Hair follicular keratinocyte (primary cell): ENCODE data around the genes CACNG4, PITPNC1, KPNA2 and AMZ2.

DNA sequence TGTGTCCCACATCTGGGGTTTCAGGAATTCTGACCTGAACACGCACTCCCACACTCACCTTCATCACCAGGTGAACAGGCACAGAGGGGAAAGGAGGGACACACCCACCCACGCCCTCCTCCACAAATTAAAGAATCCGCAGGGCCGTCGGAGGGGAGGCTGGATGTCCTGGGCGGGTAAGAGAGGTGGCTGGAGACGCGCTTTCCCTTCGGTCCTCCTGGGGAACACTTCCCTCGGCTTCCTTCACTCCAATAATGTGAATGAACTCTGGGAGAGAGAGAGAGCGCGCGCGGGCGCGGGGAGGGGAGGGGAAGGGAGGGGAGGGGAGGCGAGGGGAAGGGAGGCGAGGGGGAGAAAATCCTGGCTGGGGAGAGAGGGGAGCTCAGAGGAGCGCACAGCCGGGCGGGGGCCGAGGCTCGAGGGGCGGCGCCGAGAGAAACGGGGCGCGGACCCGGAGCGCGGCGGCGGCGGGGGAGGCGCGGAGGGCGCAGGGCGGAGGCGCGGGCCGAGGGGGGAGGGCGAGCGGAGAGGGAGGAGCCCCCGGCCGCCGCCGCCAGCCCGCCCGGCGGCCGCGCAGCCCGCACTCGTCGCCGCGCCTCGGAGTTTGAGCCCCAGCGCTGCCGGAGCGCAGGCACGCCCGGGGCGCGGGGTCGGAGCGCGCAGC, at the start of gene CACNG4:
Gene CACNG4 (plus strand): TSS at position 583 of the 664 bp plus-strand sequence.
- RAMPAGE, long total RNA = no peak

GRCh38 chr17:67260106-67260994, 15.4 kb upstream of the HELZ start:
- RAMPAGE, long total RNA = no peak

GRCh38 chr17:67377117-67378101, at the start of gene PITPNC1:
TSS of gene PITPNC1 (plus strand) at chr17:67377281.
- RAMPAGE, long total RNA = no peak

GRCh38 chr17:67422774-67423349, 45.8 kb downstream of the PITPNC1 start:
- RAMPAGE, long total RNA = no peak

GRCh38 chr17:67423695-67424292, 46.7 kb downstream of the PITPNC1 start:
- RAMPAGE, long total RNA = no peak

- RAMPAGE, long total RNA = no peak
These were observed 101.1 kb downstream of the PITPNC1 start for GRCh38 chr17:67478124-67478727.

- RAMPAGE, long total RNA = no peak
These were observed 143.2 kb upstream of the NOL11 start for GRCh38 chr17:67574252-67575174.

DNA sequence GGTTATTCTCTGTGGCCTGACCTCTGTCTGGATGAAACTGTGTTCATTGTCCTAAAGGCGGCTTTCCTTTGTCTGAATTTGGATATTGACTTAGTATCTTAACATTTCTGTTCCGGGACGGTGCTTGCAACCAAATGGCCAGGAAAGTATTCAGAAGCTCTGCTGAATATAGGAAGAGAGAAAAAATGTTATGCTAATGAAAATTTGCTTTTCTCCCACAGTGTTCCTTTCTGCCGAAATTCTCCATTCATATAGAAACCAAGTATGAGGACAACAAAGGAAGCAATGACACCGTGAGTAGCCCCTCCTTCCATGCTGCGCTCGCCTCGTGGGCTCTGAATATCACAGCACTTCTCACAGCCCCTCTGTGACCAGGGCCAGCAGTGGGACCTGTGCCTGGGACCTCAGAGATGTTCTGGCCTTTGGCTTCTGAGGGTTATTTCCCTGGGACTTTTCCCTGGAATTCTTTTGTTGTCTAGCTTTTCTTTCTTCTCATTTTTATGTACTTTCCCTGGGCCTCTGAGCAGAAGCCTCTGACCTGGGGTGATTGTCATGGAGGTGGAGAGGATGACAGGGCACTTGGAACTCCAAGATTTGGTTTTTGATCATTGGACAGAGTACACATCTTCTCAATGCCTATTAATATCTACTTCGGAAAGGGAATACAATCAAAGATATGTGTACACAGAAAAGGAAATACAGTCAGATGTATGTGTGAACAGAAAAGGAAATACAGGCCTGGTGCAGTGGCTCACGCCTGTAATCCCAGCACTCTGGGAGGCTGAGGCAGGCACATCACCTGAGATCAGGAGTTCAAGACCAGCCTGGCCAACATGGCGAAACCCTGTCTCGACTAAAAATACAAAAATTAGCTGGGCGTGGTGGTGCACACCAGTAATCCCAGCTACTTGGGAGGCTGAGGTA, 139.5 kb upstream of the NOL11 start:
- RAMPAGE, long total RNA = no peak

GRCh38 chr17:67634028-67634329, 83.8 kb upstream of the NOL11 start:
- RAMPAGE, long total RNA = no peak

DNA sequence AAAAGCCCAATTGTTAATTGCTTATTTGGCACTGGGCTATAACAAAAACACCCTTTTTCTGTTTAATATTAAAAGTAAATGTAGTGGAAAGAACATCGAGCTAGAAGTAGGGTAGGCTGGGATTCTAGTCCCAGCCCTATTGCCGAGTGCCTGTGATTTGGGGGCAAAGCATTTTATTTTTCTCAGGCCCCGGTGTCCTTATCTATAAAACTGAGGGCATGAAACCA, 60.4 kb upstream of the NOL11 start:
- RAMPAGE, long total RNA = no peak

DNA sequence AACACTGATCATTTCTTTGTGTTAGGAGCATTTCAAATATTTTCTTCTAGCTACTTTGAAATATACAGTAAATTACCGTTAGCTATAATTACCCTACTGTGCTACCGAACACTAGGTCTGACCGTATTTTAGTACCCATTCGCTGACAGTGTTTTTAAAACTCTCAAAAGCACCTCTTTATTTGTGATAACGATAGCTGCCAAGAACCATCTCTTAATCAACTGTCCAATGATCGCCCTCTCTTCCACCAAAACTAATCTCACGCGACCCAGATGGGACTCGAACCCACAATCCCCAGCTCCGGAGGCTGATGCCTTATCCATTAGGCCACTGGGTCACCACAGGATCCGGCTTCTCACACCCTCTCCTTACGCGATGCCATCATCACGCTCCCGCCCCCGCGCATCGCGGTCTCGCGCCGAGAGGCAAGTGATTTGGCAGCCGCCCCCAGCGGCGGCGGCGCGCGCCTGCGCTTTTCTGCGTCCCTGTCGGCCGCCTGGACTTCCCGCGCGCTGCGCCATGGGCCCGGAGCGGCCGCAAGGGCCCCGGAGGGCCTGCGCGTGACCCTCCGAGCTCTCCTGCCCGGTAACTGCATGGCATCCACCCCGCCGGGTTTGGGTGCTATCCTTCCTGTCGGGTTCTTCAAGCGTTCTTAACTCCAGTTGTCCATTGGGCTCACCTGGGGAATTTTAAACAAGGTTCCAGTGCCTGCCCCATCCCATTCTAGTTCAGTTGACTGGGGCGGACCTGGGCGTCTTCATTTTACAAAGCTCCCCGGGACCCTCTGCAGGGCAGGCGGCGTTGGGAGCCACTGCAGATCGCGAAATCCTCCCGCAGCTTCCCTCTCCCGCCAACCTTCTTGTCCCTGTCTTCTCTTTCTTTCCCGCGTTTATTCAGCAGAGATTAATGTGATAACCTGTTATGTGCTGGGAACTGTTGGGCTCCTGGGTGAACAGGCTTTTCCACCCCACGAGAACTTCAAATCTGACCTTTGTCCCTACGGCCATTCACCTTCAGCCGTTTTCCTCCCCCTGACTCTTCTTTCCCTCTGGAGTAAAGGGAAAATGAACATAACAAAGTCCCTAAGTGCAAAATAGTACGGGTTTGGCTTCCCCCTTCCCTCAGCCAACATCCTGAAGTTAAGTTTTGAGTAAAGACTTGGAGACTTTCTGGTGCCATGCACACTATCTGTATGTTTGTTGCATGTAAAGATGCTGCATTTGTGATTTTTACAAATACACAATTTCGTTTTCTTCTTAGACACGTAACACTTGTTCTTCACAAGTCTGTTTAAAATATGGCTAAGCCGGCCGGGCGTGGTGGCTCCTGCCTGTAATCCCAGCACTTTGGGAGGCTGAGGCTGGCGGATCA, 15.4 kb upstream of the KPNA2 start:
- RAMPAGE, long total RNA = no peak

DNA sequence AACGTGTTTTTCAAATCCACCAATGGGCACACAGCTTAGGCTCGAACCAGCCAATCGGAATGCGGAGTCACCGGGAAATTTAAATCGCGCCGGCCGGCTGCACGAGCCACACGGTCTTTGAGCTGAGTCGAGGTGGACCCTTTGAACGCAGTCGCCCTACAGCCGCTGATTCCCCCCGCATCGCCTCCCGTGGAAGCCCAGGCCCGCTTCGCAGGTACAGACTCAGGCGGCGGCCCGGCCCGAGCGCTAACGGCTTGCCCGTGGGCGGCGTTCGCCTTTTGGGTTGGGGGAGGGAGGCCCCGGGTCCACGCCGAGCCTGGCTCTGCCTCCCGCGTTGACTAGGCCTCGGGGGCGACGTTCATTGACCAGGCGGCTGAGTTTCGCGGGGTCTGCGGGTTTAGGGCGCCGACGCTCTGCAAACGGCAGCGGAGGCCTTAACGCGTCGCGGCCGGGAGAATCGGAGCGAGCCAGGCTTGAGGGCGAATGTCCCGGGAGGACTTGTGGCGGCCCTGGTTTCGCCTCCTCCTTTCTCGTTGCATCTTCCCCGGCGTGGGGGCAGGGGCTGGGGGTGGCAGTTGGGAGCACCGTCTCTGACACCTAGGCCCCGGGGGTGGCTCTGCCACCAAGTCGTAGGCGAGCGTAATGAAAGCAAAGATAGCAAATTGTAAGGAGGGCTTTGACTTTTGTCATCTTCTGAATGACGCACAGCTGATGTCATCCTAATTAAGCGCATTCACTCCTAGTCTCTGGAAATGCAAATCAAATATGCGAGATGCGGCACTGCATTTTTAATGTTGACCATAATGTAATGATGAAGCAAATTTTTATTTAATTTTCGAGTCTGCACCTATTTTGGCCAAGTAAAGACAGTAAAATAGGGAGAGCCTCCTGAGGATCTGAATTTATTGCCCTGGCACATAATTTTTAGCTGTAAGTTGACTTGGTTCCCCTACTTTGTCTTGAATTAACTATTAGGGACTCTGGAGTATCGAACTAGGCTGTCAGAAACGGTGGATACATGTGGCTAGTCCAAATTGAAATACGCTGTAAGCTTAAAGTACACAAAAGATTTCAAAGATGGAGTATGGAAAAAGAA, at the start of gene KPNA2:
Gene KPNA2 (plus strand): TSS at position 109 of the 1,096 bp plus-strand sequence.
- RAMPAGE, long total RNA = no peak

DNA sequence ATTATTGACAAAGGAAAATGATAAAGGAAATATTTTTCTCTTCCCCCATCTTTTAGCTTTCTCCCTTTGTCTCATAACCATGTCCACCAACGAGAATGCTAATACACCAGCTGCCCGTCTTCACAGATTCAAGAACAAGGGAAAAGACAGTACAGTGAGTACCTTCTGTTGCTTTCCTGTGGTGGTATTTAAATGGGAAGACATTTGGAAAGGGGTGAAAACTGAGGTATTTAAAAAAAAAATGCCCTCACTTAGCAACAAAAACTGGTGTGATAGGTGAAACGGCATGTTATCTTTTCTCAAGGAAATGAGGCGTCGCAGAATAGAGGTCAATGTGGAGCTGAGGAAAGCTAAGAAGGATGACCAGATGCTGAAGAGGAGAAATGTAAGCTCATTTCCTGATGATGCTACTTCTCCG, 1.5 kb downstream of the KPNA2 start:
- RAMPAGE, long total RNA = no peak

- RAMPAGE, long total RNA = no peak
These were observed 35.1 kb downstream of the KPNA2 start for GRCh38 chr17:68070646-68071047.

DNA sequence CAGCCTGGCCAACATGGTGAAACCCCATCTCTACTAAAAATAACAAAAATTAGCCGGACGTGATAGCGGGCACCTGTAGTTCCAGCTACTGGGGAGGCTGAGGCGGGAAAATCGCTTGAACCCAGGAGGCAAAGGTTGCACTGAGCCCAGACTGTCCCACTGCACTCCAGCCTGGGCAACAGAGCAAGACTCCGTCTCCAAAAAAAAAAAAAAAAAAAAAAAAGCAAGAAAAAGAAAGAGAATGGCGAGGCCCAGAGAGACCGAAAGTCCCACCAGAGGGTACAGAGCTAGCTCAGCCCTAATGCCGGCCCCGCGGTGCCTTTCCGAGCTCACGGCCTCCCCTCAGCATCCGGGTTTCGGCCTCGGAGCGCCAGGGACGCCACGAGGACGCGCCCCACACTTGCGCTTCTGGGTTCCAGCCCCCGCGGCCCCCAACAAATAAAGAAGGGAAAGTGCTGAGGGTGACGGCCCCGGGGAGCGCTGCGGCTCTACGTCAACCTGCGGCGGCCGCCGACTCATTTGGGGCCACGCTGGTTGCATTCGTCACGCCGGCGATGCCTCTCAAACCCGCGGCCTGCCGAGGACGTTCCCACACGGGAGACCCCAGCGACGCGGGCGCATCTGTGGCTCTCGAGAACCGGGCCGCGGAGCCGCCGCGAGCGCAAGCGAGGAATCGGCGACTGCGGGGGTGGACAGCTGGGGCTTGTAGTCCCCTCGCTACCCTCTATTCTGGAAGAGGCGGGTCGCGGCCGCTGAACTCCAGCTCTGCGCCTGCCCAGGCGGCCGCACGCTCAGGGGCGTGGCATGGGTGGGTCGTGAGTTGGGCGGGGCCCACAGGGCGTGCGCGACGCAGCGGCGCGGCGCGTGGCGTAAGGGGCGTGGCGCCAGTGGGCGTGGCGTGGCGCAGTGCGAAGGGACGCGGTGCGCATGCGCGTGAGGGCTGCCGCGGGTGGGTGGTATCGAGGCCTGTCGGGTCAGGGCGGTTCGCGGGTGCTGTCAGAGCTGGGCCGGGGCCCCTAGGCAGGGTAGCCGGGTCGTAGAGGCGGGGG, at the start of gene AMZ2:
Gene AMZ2 (plus strand): TSS at position 906 of the 1,049 bp plus-strand sequence.
- RAMPAGE, long total RNA = start-site peak on the plus strand centred at position 923 of the sequence, 99 bp wide, 631 and 315 reads in 2 replicates

- RAMPAGE, long total RNA = no peak
These were observed 5.4 kb downstream of the ARSG start for GRCh38 chr17:68296498-68297277.

DNA sequence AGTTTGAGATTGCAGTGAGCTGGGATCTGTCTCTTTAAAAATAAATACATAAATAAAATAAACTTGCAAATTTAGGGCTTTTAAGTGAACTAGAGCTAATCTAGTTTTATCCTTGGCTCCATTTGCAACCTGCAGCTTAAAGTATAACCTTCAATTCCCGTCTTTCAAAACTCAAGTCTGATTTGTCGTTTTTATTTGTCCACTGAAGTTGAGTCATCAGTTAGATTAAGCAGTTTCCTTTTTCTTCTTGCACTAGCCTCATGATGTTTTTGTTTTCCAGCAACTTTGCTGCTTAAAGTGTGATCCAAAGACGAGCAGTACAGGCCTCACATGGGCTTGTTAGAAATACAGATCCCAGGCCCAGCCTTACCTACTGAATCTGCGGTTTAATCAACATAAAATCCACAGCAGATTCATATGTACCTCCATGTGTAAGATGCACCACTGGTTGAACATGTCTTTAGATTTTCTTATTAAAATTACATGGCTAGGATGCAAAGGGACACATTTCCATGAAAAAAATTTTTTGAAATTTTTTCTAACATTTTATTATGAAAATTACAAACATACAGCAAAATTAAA, 13.9 kb downstream of the ARSG start:
- RAMPAGE, long total RNA = no peak

GRCh38 chr17:68319019-68319818, 27.9 kb downstream of the ARSG start:
- RAMPAGE, long total RNA = no peak

DNA sequence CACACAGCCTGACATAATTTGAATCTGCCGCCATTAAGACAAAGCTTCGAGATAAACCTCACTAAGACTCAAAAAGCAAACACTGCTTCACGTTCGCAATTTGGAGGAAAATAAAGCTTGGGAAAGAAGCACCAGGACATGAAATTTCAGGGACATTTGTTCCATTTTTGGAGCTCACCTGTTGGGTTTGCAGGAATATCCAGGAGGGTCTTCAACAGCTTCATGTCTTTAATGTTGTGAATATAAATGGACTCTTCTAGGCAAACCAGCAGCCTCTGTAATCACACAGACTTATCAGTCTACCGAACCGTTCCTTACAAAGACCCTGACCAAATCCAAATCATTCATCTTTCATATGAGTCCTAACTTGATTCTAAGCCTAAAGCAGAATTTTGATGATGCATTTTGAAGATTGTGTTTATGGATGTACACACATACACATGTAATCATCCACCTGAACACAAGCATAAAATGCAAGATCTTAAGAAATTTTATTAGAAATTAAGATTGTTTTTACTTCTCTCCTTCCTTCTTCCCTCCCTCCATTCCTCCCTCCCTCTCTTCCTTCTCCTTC, 12.9 kb downstream of the WIPI1 start:
- RAMPAGE, long total RNA = no peak

DNA sequence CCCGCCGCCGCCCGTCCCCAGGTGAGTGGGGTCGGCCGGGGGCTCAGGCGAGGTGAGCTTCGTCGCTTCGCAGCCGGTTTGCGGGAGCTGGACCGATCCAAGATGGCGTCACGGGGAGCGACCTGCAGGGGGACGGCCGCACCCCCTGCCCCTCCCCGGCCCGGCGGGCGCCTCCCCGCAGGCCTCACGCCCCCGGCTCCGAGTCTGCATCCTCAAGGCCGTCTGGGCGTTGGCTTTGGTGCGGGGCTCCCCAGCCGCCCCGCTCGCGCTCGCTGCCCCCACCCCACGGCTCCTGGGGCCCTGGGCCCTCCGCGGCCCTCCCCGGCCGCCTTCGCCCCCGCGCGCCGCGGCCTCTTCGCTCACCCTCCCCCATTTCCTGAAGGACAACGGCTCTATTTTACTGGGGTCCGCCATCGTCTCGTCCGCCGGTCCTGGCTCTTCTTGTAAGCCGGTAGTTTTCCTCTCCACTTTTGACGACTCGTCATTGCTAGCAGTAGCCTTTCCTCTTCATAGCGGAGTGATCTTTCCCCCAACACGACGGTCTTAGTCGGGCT, 375 bp downstream of the PRKAR1A start:
- RAMPAGE, long total RNA = no peak